HGPS cell (cell line): ENCODE measurements around a stretch of chr15.

- RRBS: no CpG with 5 or more reads among the region's 11 CpGs
Measured at GRCh38 chr15:52185053-52185796, 6.0 kb downstream of the GNB5 start.

- RRBS: no CpG with 5 or more reads among the region's 7 CpGs
Measured at GRCh38 chr15:52237429-52237788, 46.2 kb upstream of the GNB5 start.

DNA sequence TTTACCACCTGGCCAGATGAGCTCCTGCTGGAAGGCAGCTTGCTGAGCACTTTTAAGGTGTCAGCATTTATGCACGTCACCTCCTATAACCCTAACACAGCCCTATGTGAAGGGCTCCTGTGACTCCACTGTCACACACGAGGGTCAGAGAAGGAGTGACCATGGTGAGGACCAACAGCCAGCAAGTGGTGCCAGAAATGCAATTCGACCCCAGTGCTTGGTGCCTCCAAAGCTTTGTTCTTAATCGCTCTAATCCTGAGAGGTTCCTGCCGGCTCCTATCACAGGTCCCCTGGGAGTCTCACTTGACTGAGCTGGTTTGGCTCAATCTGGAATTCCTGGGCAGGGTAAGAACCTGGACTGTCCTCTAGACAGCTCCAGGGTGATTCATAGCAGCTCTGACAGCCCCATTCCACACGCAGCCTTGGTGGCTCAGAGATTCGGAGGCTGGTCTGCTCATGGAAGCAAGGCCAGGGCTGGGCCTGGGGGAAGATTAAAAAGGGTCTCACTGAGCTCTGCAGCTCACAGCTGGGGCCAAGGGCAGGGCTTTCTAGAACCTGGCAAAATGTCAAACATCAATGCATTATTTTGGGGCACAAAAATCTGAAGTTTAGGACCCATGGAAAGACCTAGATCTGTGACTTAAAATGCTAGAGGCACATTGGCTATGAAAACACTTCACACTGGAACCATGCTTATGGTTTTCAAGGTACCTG lies 37.9 kb downstream of the MYO5C start:
- RRBS: no CpG with 5 or more reads among the region's 7 CpGs

DNA sequence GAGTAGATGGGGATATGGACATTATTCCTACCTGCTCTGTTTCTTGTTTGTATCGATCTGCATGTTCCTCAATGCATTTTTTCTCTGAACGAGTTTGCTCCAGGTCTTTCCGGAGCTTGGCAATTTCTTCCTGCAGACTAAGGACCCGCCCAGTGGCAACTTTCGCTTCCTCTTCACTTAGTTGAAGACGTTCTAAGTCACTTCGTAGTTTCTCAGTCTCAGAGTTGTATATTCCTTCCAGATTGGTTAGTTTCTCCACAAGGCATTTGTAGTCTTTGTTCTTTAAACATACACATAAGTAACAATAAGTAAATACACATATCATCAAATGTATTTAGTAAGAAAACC lies 74.5 kb upstream of the MYO5C start:
- RRBS: no CpG with 5 or more reads among the region's 7 CpGs

GRCh38 chr15:52417276-52417822 lies 111.3 kb downstream of the MYO5A start:
- RRBS: no CpG with 5 or more reads among the region's 3 CpGs

DNA sequence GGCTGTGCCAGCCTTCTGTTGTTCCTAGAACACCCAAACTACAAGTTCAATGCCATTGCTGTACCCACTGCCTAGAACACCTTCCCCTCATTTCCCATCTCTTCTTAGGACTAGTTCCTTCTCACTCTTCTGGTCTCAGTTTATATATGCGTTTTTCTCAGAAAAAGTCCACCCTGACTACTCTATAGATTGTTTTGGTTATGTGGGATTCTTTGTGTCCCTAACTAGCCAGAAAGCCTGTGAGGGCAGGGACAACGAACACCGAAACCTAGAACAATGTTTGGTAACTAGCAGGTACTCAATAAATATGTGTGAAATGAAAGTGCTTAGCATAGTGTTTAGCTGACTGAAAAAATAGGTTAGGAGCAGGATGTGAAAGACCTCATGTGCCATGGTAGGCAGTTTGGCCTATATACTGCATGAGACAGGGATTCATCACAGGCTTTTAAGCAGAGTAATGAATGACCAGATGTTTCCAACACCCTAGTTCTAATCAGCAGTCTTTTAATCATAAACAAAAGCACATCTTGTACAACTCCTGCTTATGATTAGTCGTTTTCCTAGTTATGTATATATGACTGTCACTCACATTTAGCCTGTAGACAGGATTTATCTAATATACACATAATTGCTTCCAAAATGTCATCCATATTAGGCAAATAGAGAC lies 64.2 kb downstream of the MYO5A start:
- RRBS: no CpG with 5 or more reads among the region's 4 CpGs

GRCh38 chr15:52651793-52652458 lies 27.3 kb downstream of the ATOSA start:
- RRBS: no CpG with 5 or more reads among the region's 10 CpGs

GRCh38 chr15:52662887-52663446 lies 16.2 kb downstream of the ATOSA start:
- RRBS: no CpG with 5 or more reads among the region's 4 CpGs

GRCh38 chr15:52677496-52677748 lies 1.8 kb downstream of the ATOSA start:
- RRBS: no CpG with 5 or more reads among the region's 1 CpG

- RRBS: no CpG with 5 or more reads among the region's 2 CpGs
Measured at GRCh38 chr15:52683257-52683974, 4.2 kb upstream of the ATOSA start.

GRCh38 chr15:52752884-52753339 lies 37.2 kb downstream of the ONECUT1 start:
- RRBS: no CpG with 5 or more reads among the region's 6 CpGs

DNA sequence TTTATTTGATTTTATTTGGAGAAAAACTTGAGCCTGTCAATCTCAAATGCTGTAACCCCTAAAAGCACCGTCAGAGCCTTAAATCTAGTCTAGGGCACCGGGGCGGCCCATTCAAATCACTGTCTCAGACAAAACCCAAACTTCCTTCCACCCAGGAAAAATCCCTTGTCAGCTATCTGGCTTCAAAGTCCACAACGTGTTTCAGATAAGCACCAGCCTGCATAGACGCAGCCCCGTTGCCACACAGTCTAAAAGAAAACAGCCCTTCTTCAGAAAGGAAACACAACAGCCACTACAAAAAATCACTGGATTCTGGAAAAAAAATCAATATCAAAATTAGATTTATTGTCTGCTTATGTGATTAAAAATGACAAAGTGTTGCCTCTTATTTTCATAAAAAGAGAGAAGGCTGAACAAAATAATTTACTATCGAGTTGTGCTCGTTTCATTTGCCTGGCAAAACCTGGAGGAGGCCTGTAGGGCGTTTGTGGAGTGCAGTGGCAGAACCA lies 9.8 kb upstream of the ONECUT1 start:
- RRBS: no CpG with 5 or more reads among the region's 9 CpGs

DNA sequence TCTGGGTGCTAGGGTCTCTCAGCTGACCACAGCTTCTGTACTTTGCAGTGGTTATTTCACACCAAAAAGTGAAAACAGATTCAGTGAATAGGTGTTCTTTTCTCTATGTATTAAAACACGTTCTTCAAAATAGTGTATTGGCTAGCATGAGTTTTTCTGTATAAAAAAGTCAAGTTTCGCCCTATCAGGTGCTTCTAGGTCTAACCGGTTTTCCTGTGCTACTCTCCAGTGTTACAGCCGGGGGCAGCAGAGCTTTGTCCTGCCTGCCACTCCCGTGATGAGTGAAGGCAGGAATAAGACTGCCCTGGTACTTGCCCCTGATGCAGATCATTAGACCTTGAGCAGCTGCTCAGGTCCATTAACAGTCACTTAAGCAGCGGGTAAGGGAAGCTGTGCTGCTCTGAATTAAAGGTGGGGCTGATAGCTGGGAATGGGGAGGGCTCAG lies 1.4 kb upstream of the UNC13C start:
- RRBS: no CpG with 5 or more reads among the region's 6 CpGs

DNA sequence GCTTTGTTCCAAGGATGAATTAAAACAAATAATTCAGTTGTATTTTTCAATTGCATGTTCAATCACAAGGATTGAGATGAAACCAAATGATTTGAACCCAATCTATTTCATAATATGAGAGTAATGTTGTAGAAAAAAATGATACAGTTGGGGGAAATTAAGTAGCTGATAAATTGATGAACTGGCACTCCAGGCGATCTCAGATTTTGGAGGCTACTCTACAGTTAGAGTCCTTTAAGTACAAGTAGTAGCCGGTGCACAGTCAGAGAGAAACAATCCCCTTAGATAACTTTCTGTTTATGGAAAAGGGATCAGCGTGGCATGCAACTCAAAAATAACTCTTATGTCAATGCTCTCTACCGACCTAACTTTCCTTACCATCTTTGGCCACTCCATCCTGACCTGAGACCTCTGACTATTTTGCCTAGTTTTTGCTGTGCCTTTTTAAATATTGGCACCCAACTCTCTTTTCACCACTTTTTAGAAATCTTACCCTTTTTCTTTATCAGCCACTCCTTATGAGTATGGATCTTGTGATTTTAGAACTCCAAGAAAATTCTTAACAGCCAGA lies 299.6 kb downstream of the UNC13C start:
- RRBS: no CpG with 5 or more reads among the region's 4 CpGs

- RRBS: no CpG with 5 or more reads among the region's 9 CpGs
Measured at GRCh38 chr15:54583681-54584220, 605.5 kb downstream of the UNC13C start.

DNA sequence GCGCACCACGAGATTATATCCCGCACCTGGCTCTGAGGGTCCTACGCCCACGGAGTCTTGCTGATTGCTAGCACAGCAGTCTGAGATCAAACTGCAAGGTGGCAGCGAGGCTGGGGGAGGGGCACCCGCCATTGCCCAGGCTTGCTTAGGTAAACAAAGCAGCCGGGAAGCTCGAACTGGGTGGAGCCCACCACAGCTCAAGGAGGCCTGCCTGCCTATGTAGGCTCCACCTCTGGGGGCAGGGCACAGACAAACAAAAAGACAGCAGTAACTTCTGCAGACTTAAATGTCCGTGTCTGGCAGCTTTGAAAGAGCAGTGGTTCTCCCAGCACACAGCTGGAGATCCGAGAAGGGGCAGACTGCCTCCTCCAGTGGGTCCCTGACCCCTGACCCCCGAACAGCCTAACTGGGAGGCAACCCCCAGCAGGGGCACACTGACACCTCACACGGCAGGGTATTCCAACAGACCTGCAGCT lies 132.4 kb downstream of the RSL24D1 start:
- RRBS: no CpG with 5 or more reads among the region's 13 CpGs

DNA sequence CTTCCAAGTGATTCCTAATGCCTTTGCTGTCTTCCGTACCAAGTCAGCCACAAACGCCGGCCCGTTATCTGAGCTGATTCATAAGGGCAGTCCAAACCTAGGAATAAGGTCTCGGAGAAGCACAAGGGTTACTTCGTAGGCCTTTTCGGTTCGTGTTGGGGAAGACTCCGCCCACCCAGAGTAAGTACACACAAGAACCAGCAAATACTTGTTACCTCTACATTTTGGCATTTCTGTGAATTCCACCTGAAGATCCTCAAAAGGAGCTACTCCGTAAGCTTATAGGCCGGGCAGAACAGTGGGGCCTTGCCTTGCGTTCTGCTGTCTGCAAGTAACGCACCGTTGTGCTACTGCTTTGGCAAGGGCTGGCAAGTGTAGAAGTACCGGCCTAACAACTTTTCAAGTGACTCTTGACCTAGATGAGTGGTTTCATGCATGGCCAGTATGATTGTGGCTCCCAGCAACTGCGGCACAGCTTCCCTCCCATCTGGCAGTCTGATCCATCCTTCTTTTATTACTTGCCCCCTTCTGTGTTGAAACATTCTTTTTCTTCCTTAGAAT lies 6.3 kb upstream of the DNAAF4 start:
- RRBS: 50% methylated on average over 1 of the region's 16 CpGs

- RRBS: no CpG with 5 or more reads among the region's 4 CpGs
Measured at GRCh38 chr15:55526577-55526776, 18.4 kb upstream of the DNAAF4 start.

DNA sequence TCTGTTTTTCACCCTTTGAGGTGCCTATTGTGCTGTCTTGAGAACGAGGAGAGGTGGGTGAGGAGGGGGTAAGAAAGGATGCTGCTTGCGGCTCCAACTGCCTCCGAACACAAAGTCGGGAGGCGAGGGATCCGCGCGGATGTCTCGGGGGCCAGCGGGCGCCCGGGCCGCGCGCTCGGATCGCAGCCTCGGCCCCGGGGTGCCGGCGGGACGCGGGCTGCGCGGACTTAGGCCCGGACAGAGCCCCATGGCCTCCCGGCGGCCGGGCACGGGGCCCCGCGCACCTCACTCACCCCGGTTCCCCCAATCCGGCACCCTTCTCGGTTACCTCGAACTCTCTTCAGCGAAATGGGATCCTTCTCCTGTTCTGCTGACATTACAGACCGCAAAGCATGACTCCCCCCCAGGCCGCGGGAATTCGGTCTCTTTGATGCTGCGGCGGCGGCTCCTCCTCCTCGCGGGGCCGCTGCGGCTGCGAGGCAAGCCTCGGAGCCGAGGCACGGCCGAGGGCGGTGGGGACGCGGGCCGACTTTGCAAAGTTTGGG lies 566 bp downstream of the PYGO1 start:
- RRBS: no CpG with 5 or more reads among the region's 57 CpGs

DNA sequence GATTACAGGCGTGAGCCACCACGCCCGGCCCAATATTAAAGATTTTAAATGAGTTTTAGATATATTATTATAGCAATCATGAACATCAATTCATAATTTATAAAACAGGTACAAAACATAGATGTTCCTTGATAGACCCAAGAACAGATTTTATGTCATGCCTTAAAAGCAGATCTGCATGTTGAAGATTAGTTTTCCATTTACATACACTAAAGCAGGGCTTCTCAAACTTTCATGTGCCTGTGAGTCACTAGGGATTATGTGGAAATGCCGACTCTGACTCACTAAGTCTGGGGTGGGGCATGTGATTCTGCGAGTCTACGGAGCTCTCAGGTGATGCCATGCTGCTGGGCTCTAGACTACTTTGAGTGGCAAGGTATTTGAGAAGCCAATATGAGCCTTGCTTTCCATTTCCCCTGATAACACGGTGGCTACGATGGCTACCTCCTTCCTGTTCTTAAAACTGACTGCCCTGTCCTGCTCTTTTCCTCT lies 39.5 kb upstream of the PYGO1 start:
- RRBS: no CpG with 5 or more reads among the region's 8 CpGs